Thoracic aorta (tissue), 1 donor: ENCODE data around the genes DENND5A and TMEM41B.

- RAMPAGE, long total RNA: no peak
Measured at GRCh38 chr11:8268085-8268352, 4.3 kb upstream of the LMO1 start.

DNA sequence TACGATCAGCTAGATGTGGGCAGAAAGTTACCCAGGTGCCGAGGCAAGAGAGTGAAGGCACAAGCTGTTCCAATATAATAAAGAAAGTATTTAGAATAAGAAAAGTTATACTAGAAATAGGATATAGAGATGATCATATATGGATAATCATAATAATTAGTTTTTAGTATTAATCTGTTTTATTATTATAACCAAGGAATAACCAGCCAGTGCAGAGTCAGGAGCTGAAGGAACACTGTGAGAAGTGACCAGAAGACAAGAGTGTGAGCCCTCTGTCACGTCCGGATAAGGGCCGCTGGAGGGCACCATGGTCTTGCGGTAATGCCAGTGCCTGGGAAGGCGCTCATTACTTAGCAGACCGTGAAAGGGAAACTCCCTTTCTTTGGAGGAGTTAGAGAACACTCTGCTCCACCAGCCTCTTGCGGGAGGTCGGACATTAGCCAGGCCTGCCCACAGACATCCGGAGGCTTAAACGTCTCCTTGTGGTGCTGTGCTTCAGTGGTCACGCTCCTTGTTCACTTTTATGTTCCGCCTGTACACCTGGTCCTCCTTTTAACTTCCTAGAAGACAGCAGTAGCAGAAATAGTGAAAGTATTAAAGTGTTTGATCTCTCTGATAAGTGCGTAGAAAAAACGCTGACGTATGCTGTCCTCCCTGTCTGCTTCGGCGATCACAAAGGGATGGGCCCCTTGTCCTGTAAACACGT, 120.5 kb upstream of the LMO1 start:
- RAMPAGE, long total RNA: no peak

GRCh38 chr11:8464665-8465169, 129.3 kb downstream of the STK33 start:
- RAMPAGE, long total RNA: no peak

- RAMPAGE, long total RNA: no peak
Measured at GRCh38 chr11:8485912-8486753, 107.9 kb downstream of the STK33 start.

DNA sequence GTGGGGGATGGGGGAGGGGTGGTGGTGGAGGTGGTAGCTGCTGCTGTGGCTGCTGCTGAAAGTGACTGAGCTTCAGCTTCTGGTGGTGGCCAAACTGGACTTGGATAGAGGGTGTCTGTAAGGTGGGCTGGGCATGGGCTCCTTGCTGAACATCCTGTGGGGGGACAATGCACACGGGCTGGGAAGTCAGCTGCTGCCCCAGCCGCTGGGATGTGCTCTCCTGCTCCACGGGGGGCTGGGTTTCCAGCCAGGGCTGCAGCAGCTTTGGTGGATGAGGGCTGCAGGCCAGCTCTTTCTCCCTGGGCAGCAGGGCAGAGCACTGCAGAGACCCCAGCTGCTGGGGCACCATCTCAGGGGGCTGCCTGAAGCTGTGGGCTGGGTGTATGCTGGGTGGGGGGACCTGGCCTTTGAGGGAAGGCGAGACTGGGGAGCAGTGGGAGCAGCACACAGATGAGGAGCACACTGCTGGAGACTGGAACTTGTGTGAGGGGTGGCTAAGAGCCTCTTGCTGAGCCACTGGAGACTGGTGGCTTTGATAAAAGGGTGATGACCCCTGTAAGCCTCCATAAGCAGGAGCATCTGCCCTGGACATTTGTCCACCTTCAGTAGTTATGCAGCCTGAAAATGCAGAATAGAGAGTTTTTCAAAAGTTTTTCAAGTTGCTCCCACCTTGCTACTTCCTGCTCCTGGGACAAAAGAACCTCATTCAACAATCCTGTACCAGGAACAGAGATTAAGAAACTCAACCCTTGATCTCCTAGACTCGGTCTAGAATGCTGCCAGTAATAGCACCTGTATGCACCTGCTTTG, 41.7 kb downstream of the TRIM66 start:
- RAMPAGE, long total RNA: no peak

DNA sequence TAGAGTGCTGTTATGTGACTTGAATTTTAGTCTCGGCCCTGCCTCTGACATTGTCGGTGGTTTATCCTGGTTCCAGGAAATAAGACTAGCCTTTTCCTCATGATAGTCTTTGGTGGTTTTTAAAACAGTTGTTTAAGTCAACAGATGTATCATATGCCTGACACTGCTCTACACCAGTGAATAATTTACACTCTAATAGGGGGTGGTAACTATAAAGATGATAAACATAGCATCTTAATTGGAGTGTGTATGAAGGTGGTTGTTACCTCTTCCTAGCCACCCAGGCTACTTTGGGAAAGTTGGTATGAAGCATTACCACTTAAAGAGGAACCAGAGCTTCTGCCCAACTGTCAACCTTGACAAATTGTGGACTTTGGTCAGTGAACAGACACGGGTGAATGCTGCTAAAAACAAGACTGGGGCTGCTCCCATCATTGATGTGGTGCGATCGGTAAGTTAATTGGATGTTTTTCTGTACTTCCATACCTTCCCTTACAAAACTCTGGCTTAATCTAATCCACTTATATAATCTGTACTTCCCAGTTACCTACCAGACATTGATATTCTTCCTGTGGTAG, 1.9 kb downstream of the RPL27A start:
- RAMPAGE, long total RNA: no peak

- RAMPAGE, long total RNA: no peak
Measured at GRCh38 chr11:8689800-8691069, 7.6 kb downstream of the RPL27A start.

GRCh38 chr11:8697674-8698213, 15.2 kb downstream of the RPL27A start:
- RAMPAGE, long total RNA: no peak

DNA sequence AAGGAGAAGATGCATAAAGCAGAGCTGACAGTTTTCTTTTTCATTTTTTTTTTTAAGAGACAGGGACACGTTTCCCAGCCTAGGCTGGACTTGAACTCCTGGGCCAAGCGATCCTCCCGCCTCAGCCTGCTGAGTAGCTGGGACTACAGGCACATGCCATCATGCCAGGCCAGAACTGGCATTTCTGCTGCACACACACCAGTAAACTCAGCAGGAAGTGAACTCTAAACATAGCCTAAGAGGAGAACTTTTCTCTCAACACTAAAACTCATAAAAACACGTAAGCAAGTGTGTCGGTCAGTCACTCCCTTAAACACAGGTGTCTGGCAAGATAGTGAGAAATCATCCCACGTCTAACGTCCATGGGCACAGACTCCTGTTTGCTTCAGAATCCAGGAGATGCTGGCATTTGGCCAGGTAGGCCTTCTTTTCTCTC, 23.2 kb downstream of the DENND2B start:
- RAMPAGE, long total RNA: no peak

DNA sequence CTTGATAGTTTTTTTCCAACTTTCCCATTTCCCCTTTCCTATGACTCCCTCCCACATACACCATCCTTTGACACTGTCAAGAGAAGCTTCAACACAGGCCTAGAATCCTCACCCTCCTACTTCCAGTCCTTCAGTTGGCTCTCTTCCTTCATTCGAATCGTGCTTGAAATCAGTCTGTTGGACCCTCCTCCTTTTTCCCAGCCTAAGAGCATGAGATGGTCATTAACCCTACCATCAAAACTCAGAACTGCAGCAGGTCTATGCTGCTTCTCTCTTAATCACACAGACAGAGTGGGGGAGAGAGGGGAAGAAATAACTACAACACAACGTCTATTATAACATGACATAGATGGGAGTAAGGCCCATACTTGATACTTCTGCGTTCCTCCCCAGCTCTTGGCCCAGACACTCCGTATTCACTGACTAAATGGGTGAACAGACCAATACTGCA, 5.0 kb downstream of the DENND2B start:
- RAMPAGE, long total RNA: no peak

DNA sequence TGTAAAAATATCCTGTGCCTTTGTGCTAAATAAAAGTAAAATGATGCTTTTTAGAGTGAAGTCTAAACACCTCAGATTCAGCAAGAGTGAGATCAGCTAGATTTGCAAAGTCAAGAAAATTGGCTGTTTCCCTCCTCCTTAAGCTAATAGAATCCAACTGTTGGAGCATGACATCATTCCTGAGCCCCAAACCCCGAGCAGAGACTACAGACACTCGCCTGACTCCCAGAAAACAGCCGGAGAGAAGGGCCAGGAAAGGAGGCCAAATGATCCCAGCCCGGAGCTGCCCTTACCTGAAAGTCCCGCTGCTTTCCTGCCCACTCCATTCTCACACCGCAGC, 280 bp downstream of the DENND2B start:
- RAMPAGE, long total RNA: no peak

GRCh38 chr11:8871435-8871750, 39.6 kb upstream of the AKIP1 start:
- RAMPAGE, long total RNA: no peak

- RAMPAGE, long total RNA: no peak
Measured at GRCh38 chr11:9137685-9138178, 46.3 kb upstream of the SCUBE2 start.

DNA sequence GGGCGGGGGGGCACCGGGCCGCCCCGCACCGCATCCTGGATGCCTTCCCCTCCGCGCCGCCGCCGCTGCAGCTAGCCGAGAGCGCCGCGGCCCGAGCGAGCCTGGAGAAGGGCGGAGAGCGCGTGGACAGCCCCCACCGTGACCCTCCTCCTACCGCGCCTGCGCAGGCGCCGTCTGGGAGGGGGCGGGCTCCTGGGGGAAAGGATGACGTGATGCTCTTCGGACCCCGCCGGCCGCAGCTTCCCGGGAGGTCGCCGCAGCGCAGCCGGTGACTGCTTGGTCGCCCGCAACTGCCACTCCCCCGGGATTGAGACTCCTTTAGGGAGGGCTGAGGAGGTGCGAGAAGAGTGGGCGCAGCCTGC, at the start of gene DENND5A:
TSS of gene DENND5A (minus strand) at position 110 of the 362 bp plus-strand sequence.
- RAMPAGE, long total RNA: no peak

DNA sequence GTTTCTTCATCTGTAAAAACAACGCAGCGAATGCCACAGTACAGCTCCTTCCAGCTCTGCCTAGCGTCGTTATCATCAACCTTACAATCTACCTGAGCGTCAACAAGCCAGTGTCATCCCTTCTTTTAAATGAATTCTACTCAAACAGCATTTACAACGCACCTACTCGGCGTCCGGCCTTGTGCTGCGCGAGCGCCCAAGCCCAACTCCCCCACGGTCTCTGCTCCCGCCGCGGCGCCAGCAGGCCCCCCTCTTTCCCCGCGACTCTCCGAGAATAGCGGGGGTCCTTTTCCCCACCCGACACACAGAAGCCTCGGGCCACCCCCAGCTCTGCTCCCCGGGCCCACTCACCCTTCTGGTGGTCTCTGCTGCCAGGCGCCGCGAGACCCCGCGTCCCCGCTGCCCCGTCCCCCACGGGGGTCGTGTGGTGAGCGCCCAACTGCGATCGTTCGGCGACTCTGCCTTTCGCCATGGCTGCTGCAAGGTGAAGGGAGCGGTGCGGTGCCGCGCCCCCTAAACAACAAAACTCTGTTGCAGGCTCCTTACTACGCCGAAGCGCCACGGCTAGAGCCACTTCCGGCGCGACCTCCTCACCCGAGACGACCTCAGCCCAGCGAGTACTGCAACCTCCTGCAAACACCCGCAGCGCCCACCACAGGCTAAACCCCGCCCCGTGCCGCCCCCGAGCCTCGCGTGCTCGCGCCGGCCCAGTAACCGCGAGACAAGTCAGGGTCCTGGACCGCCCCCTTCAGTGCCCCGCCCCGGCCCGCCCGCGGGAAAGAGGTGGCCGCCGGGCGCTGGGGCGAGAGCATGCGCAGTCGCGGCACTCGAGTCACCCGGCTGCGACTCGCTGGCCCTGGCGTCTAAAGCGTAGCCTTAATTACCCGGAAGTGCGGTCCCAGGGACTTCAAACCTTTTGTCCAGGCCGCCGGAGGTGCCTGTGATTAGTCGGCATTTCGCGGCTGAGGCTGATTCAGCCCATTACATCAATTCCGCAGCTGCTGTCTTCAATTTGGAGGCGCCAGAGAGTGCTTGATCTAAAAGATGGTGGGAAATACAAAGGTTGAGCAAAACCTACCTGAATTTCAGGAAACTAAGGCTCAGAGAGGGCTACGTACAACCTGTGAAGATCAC, at the start of gene TMEM41B:
TSS of gene TMEM41B (minus strand) at position 624 of the 1,134 bp plus-strand sequence.
- RAMPAGE, long total RNA: start-site peak on the minus strand centred at position 601 of the sequence, 13 bp wide, 23 reads

DNA sequence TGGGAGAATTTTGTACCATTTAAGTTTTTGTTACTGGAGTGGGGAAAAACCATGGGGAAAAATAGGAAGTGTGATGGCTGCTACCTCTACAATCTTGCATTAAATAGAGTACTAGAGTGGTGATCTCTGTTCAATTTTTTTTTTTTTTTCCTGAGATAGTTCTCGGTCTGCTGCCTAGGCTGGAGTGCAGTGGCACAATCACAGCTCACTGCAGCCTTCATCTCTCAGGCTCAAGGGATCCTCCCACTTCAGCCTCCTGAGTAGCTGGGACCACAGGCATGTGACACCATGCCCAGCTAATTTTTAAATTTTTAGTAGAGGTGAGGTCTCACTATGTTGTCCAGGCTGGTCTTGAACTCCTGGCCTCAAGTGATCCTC, 3.3 kb upstream of the WEE1 start:
- RAMPAGE, long total RNA: no peak

DNA sequence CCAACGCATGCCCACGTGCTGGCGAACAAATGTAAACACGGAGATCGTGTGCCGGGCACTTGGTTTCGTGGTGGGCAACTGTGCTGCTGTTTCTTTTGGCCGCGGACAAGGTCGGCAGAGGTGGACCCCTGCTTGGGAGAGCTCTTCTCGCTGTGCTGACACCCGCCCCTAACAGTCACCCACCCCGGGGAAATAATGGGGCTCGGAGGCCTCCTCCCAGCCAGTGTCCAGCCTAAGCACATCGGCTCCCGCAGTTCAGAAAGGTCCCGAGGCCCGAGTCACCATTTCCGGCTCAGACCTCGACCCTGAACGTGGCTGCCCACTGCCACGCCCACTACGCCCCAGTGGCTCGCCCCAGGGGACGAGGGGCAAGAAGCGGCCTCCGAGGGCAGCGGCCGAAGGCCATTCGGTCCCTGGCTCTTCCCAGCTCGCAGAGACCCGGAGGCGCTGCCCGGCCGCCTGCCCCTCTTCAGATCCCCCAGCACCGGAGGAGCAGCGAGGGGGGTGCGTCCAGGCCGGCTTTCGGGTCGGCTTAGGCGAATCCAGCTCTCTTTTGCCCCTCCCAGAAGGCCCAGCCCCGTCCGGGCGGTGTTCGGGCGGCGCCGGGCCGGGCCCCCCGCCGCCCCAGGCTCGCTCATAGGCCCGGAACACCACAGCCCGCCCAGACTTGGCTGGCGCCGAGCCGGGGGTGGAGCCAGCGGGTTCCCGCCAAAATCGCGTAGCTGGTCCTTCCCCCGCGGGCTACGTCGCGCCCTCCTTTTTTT, 451 bp upstream of the WEE1 start:
- RAMPAGE, long total RNA: no peak

DNA sequence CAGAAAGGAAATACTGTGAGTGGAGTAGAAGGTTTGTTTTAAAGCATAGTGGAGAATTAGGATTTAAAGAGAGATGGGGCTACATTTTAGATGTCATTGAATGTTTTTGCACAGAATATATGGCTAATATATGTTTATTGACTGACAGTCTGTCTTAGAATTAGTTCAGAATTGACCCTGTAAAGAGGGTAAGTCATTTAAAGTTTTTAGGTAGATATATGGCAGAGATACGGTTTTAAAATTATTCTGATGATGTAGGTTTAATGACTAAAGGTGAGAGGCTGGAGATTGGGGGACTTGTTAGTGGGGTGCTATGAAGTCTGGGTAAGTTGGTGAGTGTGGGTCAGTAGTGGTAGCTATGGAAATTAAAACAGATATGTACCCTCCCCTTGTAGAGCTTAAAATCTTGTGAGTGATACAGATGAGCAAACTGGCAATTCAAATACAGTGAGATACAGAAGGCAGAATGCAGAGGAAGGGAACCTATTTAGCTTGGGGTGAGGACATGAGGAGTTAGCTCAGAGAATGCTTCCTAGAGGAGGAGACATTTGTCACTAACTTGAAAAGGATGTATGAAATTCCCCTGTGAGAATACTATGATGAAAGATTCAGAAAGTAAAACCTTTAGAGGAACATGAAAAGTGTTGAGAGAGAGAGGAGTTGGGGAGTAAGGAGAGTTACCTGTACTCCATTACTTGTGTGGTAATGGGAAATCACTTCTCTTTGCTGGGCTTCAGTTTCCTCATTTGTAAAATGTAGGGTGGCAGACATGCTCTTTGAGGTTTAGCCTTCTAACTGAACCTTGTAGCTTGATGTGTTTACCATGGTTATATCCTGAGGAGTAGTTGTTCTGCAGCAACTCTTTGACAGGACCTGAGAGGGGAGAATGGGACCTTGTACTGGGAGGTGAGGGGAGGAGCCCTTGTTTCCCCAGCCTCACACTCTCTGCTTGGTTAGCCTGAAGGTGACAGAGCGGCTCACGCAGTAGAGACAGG, 17.7 kb downstream of the SWAP70 start:
- RAMPAGE, long total RNA: start-site peak on the plus strand centred at position 659 of the sequence, 825 bp wide, 12 reads

- RAMPAGE, long total RNA: no peak
Measured at GRCh38 chr11:9704559-9705172, 40.8 kb downstream of the SWAP70 start.

DNA sequence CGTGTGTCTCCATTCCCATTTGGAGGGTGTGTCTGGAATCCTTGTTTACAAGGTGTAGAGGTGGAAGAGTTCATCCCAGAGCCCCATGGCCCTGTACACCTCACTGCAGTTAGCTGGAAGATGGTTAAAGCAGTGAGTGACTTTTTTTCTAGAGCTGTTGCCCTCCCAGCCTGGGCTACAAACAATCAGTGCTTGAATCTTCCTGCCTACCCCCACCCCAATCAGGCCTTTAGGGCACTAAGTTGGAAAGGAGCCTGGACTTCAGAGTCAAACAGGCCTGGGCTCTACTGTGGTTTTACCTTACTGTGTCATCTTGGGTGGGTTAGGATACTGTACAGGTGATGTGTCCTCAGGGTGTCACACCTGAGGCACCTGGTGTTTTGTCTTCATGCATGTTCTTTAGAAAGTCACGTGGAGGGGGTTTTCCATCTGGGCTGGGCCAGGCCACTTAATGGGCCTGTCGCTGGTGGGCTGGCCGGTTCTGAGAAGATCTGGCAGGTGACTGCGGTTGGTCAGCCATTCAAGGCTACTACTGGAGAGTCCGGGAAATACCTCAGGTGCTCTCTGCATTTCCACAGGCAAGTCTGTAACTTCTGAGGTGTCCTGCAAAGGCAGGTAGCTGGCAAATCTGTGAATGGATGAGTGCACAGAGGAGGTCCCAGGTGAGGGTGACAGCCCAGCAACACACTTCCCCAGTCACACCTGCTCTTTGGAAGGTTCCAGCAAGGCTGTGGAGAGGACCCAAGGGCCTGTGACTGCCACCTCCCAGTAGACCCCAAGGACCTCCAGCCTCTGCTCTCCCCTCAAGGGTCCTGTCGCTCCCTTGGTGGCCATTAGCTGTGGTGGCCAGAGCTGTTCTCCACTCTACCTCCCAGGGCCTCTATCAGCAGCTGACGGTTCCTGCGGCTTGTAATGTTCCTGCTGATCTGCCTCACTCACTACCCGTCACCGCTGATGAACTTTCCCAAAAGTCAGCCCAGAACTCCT, 92.7 kb downstream of the SWAP70 start:
- RAMPAGE, long total RNA: no peak